PC-3 (cell line): ENCODE measurements around a stretch of chr9.

DNA sequence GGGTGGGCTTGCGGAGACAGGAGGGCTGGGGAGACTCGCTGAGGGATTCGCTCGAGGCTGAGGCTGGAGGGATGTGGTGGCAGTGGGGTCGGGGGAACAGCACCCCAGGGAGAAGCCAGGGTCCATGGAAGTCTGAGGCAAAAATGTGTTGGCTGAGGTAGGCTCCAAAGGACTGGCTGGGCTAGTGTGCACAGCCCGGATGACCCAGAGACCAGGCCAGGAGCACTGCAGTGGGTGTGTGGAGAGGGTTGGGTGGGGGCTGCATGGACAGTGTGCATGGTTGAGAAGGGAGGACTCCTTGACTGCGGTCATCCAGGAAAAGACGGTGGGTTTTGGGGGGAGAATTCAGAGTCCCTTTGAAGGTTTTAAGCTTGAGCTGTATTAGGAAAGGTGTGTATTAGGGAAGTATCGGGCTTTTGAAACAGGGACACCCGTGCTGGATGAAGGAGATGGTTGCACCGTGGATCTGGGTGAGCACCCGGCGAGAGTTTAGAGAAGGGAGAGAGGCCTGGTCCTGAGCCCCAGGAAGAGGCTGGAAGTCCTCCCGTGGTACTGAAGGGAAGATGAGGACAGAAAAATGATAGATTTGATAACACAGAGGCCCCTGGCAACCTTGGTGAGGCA, 1.8 kb downstream of the SURF2 start:
- RAMPAGE, long total RNA = no peak

DNA sequence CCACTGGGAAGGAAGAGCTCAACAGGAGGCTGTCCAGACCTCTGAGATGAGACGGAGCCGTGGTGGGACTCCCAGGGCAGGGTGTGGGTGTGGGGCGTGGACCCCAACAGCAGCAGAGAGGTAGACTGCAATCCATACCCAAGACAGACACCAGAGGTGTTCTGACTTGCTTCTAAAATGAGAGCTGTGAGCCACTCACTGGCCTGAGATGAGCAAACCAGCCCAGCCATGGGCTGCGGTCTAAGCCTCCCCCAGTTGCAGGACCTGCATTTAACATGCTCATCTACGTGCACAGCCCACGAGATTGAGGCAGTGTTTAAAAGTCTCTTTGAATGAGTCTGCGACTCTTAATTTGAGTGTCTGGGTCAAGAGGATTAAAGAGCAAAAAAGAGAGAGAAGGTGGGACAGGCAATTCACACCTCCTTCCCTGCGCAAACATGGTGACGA, 6.0 kb downstream of the SURF4 start:
- RAMPAGE, long total RNA = no peak

DNA sequence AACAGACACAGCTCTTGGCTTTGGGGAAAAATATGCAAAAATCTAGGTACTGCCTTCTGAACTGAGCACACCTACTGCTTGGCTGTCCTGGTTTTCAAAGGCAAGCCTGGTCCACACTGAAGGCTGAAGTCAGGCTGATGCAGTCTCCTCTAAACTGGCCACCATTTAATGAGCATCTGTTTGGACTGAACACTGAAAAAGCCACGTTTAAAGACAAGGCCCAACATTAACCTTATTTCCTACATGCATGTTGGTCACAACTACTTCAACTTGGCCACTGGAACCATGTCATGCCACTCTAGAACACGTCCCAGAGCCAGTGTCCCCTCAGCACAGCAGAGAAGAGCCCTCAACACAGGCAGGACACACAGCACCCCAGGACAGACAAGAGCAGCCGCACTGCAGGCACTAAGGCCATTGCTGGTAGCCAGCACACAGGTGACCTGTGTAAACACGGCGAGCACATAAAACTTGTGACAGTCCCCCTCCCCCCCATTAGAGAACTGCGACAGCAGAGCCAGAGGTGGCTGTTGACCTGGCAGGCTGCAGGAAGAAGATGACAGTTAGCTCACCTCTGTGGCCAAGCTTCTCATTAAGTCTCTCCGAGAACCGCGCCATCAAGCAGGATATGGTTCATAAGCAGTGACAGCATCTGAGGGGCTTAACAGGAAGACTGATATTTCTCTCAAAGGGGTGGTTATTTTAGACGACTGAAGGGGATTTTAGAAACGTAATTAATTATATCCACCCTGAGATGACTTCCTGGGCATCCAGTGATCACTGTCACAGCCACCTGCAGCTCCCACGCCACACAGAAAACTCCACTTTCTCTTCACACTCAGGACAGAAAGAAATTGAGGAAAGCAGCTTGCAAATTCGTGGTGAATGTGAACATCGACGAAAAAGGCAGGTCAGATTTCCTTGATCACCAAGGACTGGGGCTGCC, 5.3 kb downstream of the SURF4 start:
- RAMPAGE, long total RNA = no peak

DNA sequence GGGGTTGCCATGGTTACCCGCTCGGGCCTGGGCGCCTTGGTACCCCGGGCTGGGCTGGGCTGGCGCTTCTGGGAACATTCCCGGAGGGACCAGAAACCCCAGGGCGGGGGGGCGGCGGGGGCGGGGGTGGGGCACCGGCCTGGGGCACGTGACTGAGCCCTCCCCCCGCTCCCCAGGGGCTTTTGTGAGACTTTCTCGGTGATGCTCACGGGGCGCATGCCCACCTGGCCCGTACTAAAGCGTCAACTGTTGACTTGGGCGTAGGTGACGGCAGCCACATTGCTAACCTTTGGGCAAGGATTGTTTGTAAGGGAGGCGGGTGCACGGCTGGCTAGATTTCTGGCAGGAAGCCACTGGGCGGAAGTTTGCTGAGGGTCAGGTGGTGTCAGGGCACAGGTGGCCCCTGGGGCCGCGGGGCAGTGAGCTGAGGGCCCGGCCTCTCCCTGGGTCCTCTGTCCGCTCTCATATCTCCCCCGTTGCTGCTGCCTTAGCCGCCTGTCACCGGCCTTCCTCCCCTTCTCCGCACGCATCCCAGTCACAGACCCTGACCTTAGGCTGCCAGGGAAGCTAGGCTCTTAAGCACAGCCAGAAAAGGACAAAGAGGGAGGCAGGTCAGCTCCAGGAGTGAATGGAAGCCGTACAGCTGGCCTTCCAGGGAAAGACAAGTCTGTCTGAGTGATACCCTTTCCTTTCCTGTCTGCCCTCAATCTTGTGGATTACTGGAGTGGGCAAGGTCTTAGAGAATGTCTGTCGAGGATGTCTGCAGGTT, 765 bp downstream of the CACFD1 start:
- RAMPAGE, long total RNA = no peak

DNA sequence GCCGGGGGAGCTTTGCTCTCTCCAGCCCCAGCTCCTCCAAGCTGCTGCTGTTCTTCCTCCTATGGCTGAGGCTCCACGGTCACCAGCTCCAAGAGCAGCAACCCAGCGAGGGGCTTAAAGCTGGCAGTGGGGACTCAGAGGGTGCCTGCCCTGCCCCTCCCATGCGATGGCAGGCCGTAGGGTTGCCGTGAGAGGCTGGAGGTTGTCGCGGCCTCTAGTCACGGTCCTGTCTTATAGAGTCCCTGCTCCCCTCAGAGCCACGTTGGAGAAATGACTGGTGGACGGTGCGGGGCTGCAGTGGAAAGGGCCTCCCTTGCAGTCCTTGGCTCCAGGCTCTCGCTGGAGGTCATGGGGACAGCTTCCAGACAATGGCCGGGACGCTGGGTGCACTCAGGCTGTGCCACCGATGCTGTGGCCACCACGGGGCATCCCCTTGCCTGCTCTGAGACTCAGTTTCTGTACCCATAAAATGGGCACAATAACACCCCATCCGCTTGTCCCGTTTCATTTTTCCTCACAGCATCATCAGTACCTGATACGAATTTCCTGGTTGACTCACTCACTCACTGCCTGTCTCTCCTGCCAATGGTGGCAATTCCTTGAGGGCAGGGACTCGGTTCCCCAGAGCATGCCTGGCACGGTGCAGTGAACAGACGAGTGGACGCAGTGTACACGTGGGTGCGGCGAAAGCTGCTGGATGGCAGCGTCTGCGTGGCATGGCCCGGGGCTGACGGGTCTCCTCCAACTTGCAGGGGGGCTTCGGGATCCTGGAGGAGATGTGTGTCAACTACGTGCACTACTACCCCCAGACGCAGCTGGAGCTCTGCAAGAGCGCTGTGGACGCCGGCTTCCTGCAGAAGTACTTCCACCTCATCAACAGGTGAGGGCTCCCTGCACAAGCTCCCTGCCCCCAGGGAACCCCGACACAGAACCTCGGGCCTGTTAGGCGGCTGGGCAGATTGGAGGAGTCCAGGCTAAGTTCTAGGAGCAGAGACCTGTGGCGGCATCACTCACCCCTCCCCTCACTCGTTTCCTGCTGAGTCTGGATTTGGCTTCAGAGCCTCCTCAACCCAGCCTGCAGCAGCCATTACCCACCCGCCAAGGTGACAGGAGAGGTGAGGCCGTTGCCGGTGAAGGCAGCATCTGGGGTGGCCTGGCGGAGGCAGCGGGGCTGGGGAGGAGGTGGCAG, 20.0 kb downstream of the DBH start:
- RAMPAGE, long total RNA = no peak

DNA sequence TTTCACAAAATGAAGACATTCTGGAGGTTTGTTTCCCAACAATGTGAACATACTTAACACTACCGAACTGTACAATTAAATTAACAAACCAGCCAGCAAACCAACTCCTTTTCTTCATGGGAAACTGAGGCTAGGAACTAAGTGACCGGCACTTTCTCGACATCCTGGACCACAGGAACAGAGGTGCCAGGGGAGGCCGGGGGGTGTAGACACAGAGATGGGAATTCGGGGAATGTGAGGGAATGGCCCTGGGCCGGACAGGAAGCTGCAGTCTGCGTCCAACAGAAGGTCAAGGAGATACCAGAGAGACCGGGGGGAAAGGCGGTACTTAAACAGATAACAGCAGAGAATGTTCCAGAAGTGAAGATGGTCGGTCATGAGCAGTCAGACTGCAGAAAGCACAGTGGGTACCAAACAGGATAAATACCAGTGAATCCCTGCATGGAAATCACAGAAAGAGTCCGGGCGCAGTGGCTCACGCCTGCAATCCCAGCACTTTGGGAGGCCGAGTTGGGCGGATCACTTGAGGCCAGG, 40.3 kb downstream of the DBH start:
- RAMPAGE, long total RNA = no peak

- RAMPAGE, long total RNA = no peak
Measured at GRCh38 chr9:133708896-133709954, 28.9 kb downstream of the SARDH start.

GRCh38 chr9:133865366-133866246, 126.5 kb downstream of the VAV2 start:
- RAMPAGE, long total RNA = no peak

GRCh38 chr9:133881682-133882651, 110.2 kb downstream of the VAV2 start:
- RAMPAGE, long total RNA = no peak

DNA sequence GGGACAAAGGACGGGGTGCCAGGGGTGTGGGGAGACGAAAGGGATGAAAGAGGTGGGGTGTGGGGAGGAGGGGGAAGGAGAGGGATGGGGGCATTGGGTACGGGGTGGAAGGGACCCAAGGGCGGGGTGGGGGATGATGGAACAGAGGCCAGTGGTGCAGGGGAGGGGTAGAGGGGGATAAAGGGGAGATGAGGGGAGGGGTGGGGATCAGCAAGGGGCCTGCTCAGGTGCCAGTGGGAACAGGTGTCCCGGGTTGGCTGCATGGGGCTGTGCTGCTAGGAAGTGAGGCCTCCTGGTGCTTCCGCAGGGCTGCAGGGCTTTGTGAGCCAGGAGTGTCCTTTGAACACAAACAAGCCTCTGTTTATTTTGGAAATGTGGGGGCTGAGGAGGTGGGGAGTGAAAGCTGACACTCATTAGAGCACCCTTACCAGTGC, 100.1 kb downstream of the VAV2 start:
- RAMPAGE, long total RNA = no peak

GRCh38 chr9:133963234-133963601, 28.9 kb downstream of the VAV2 start:
- RAMPAGE, long total RNA = no peak

- RAMPAGE, long total RNA = no peak
Measured at GRCh38 chr9:133978359-133978980, 13.7 kb downstream of the VAV2 start.

DNA sequence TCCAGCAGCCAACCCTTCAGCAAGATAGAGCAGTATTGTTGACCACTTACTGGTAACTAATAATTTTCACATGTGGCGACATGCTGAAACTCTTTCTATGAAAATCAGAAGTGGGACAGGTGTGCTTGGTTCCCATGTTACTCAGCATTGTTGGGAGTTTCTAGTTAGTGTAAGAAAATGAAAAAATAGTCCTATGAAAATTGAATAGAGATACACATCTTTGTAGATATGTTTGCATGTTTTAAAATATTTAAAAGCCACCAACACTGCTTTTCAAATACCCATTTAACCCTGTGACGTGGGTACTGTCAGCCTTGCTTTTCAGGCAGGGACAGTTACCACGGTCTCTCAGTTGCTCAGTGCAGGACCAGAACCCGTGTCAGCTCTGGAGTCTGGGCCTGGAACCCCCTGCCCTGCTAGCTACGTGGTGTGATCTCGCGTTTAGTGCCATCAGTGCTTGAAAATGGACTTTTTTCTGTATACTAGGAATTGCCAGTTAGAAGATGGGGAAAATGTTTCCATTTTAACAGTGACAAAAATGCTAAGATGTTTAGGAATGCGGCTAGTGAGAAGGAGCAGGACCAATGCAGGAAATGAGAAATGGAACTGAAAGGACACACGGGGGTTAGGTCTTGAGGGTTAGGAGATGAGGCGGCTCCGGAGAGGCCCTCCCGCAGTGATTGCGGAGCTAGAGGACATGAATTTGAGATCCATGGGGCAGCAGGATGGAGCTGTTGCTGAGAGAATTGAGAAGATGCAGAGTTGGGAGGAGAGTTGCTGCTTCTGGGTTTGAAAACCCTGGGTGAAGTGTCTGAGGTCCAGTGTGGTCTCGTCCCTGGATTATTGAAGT, 14.7 kb downstream of the WDR5 start:
- RAMPAGE, long total RNA = no peak

GRCh38 chr9:134171588-134172455, 35.9 kb downstream of the WDR5 start:
- RAMPAGE, long total RNA = no peak

DNA sequence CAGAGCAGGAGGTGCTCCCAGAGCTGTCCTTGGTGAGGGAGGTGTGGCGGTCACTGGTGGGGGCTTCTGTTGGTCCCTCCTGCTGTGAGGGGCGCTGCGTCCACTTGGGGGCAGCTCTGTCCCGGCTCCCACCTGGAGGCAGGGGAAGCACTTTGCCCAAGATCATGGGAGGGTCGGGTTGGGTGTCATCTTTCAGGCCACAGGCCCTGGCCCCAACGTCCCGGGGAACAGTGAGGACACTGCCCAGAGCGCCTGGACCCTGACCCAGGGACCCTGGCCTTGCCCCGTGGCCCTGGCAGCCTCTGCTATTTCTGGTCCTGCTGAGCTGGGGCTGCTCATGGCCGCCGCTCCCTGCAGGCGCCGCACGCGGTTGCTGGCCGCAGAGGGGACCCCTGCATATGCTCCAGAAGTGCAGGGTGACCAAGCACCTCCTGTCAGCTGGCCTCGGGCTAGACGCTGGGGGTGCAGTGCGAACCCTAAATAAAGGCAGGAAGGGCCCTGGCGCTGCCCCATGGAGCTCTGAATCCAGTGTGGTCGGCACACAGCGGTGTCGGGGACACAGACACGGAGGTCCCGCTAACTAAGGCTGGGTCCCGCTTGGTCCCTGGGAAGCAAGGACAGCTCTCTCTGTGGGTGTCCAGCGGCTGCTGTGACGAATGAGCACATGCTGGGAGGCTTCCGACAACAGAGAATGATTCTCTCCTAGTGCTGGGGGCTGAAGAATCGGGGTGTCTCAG, 40.2 kb downstream of the WDR5 start:
- RAMPAGE, long total RNA = no peak

DNA sequence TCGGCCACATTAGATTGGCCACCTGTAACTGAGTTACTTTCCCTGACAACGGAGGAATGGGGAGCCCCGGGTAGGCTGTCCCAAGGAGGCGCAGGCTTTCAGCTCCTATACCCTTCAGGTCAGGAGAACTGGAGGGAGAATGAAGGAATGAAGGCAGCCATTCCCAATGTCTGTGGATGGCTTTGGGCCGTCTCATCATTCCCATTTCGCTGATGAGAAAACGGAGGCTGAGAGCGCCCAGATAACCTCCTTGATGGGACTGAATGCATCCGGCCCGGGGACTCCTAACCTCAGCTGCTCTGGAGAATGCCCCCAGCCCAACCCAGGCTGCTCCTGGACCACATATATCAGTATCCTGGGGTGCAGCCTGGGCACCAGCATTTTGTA, 81.0 kb downstream of the WDR5 start:
- RAMPAGE, long total RNA = no peak

- RAMPAGE, long total RNA = no peak
Measured at GRCh38 chr9:134245212-134245552, 81.1 kb upstream of the RXRA start.

DNA sequence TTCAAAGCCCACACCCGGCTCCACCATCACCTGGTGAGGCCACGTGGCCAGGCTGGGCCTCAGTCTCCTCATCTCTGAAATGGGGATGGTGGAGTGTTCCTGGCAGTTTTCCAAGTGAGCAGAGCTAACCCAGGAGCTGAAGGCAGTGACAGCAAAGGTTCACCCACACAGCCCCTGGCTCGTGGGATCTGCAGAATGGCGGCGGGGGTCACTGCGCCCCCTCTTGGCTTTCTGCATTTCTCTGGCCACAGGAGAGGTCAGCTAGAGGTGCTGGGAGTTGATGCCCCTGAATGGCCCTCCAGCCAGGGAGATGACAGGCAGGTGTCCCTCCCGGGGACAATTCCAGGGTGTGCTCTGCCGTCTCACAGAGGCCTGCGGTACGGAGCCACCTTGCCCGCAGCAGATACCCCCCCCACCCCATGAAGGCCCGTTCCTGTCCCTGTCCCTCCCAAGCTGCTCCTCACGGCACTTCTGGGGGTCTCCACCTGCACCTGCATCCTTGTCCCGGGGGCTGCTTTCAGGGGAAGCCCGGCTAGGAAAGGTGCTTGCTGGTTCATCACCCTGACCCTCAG, 61.8 kb upstream of the RXRA start:
- RAMPAGE, long total RNA = no peak

DNA sequence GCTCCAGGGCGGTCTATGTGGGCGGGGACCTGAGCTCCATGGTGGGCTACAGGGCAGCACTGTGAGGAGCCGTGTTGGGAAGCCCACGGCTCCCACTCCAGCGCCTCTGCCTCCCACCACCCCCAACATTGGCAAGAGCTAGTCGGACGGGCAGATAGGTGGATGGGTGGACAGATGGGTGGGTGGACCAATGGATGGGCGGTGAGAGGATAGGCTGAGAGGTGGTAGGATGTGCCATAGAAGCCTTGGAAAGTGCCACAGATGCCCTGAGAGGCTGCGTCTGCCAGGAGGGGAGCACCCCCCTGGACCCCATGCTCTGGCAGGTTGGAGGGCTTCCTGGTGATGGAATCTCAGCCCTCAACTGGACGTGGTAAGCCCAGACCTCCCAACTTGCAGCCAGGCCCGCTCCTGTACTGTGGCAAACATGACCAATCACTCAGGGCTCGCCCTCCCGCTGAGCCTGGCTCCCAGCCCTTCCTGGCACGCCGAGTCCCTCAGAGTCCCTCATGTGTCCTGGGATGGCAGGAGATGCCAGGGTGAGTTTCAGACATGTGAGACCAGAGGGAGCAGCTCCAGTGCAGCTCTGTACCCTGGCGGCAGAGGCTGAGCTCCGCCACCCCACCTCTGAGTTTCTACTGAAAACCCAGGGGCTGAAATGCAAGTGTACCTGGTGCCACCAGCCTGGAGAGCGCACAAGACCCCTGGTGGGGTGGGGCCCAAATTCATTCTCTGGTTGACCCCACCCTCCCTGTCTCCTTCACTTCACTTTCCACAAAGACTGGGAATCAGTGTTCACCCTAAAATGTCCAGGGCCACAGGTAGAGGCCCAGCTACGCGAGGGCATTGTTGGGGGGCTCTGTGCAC, 42.1 kb upstream of the RXRA start:
- RAMPAGE, long total RNA = no peak

GRCh38 chr9:134323247-134323461, 3.1 kb upstream of the RXRA start:
- RAMPAGE, long total RNA = no peak